BE2C (cell line): ENCODE measurements around a stretch of chr3.

GRCh38 chr3:123676898-123677610 is 92.2 kb upstream of the HACD2 start:
- RRBS, result no CpG with 5 or more reads among the region's 5 CpGs

DNA sequence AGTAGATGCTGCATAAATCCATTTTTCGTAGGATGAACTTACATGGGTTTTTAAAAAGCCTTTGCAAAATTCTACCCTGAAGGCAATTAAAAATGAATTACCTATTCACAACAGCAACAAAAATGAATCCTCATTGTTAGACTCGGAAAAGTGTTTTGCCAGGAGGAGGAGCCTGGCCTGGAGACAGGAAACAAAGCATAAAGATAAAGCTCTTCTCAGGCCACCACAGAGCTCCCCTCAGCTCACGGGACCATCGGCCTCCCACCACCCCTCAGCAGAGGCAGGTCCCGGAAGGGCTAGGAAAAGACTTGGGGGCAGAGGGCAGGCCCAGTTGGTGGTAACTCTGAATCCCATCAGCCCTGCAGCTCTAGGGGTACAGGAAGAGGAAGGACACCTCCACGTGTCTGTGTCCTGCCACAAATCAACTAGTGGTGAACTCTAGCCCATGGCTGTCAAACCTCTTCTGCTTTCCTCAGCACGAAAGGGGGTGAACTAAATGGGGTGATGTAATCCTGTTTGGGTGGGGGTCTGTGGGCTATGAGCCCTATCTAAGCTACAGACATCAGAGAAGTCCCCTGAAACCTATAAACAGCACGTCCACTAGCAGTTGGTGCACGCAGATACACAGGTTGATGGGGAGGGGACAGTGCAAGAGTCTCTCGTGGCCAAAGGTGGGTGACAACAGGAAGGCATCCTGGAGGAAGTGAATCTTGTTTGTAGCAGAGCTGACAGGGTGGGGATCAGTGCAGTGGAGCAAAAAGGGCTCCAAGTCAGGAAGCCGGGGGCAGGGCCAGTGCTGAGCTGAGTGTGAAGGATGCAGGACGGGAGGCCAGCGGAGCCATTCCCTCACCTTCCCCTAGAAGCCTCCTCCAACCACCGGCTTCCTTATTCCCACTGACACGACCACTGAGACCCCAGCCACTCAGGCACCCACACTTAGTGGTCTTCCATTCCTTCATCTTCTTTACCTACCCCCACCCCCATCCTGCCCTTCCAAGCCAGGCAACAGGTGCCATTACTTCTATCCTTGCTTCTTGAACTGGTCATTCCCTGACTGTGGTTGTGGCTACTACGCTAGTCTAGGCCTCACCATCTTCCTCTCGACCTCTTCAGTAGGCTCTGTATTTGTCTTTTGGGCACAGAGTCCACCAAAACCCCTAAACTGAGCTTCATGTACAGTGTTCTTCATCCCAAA is 111.2 kb upstream of the HACD2 start:
- RRBS, result 93% methylated on average over 2 of the region's 17 CpGs

- RRBS, result no CpG with 5 or more reads among the region's 5 CpGs
These were observed 105.2 kb downstream of the MYLK start for GRCh38 chr3:123779028-123779334.

GRCh38 chr3:123950779-123951278 is 10.2 kb downstream of the CCDC14 start:
- RRBS, result no CpG with 5 or more reads among the region's 3 CpGs

GRCh38 chr3:123955840-123956400 is 5.1 kb downstream of the CCDC14 start:
- RRBS, result no CpG with 5 or more reads among the region's 2 CpGs

- RRBS, result no CpG with 5 or more reads among the region's 6 CpGs
These were observed 8.3 kb downstream of the KALRN start for GRCh38 chr3:124041339-124041914.

- RRBS, result no CpG with 5 or more reads among the region's 3 CpGs
These were observed 237.7 kb upstream of the UMPS start for GRCh38 chr3:124492583-124492995.

- RRBS, result no CpG with 5 or more reads among the region's 2 CpGs
These were observed 132.4 kb upstream of the UMPS start for GRCh38 chr3:124597860-124598299.

DNA sequence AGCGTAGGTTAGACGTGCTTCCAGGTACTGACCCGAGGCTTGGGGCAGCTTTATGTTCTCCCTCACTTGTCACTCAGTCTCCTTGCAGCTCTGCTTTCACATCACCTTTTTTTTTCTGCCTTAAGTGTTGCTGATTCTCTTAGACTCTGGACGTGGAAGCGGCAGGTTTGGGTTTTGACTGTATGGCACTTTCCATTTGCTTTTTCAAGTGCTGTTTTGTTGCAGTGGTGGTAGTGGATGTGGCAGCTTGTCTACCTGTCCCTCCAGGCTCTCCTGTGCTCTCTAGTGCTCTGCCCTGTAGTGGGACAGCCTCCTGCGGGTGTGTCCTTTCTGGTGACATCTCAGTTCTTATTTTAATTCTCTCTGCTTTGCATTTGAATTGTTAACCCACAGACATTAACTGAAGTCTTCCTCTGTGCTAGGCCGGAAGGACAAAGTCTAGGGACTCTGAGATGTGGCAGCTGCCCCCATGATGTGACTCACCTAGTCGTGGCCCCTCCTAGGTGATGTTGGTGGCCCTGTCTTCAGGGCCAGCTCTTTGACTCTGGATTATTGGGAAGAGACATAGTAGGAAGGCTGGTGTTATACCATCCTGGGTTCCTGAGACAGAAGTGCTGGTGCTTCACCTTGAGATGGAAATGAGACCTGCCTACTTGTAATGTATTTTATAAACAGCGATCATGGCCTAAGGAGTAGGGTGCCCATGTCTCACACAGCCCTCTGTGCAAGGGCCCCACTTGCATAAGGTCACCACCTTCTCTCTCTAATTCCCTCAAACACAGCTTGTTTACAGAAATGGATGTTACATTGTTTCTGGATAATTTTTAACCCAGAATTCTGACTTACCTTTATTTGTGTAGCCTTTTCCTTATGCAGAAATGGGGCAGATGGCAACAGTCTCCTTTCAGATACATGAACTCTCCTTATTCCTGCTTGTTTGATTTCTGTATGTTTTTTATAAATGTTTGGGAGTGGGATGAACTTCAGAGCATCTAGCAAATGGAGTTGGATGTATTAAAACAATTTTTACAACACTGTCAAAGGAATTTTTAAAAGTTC is 95.3 kb upstream of the UMPS start:
- RRBS, result no CpG with 5 or more reads among the region's 9 CpGs

- RRBS, result no CpG with 5 or more reads among the region's 2 CpGs
These were observed 30.1 kb upstream of the UMPS start for GRCh38 chr3:124700113-124700520.

- RRBS, result 93% methylated on average over 4 of the region's 26 CpGs
These were observed 66.3 kb downstream of the UMPS start for GRCh38 chr3:124796308-124797098.

GRCh38 chr3:124821194-124821803 is 65.9 kb downstream of the ITGB5 start:
- RRBS, result no CpG with 5 or more reads among the region's 10 CpGs

- RRBS, result no CpG with 5 or more reads among the region's 8 CpGs
These were observed 45.7 kb downstream of the ITGB5 start for GRCh38 chr3:124841306-124841941.

DNA sequence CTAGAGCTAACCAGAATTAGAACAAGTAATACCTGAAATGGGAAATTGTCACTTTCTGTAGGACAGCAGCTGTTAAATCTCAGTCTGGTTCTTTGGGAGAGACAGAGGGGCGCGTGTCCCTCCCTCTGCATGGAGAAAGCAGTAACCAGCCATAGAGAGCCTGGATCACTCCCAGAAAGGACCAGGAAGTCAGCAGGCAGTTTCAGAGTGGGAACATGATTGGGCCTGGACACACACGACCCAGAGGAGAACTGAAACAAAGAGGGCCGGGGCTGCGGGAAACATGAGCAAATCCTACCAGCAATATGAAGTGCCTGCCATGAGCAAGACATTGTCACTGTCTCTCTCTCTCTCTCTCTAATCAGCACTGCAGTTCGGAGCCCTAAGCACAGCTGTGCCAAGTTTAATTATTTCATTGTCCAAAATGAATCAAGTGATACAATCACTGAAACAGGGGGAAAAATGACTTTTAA is 17.7 kb downstream of the MUC13 start:
- RRBS, result no CpG with 5 or more reads among the region's 6 CpGs

DNA sequence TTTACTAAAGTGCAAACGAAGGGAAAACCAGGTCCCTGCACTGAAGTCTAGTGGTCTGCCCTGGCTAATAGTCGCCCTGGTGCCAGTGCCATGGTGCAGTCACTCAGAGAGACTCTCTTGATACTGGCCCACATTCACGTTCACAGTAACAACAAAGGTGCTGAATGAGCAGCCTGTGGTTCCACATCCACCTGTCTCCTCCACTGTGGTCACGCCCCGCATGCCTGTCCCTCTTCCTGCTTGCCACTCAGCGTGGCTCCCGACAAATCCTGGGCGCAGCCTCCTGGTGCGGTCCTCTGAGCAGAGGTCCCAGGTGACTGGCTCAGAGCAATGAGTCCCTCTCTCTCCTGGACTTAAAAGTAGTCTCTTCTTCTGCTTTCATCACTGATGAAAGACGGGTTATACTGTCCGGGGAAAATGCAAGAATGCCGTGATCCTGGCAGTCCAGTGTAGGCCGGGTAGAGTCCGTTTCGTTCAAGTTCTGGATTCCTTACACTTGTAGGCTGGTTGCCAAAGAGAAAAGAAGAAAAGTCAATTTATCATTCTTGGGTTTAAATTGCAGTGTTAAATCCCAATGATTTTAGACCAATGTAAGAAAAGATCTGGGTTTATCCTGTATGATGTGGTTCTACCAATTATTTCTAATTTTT is 35.9 kb upstream of the MUC13 start:
- RRBS, result 95% methylated on average over 3 of the region's 15 CpGs

- RRBS, result no CpG with 5 or more reads among the region's 6 CpGs
These were observed 31.0 kb downstream of the HEG1 start for GRCh38 chr3:125024785-125025155.

GRCh38 chr3:125095123-125096087 is 39.6 kb upstream of the HEG1 start:
- RRBS, result no CpG with 5 or more reads among the region's 6 CpGs

DNA sequence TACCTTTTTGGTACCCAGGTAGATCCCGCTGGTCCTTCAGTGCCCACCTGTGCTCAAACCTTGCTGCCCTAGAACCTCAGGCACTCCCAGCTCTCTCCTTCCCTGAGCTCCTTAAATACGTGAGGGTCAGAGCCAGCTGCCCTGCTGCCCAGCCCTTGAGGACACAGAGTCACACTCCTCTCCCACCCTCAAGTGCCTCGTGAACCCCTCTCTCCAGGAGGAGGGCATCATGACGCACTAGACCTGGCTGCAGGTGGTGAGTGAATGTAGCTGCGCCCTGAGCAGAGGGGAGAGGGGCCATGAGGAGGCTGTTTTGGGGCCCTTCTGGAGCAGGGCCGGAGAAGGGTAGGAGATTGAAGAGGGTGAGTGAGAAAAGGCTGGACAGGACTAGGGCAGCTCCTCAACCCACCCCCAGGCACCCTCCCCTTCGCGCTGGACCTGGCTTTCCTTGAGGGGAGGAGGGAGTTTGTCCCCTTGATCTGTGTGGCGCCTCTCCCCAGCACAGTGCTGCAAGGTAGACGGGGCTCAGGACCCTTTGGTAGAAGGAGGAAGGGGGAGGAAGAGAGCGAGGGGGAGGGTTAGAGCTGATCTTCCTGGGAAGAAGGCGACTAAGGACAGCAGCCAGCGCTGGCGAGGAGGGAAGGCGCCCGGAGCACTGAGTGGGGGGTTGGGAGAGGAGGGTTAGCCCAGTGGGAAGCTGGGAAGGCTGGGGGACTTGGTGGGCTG is 837 bp downstream of the SLC12A8 start:
- RRBS, result 11% methylated on average over 1 of the region's 16 CpGs

DNA sequence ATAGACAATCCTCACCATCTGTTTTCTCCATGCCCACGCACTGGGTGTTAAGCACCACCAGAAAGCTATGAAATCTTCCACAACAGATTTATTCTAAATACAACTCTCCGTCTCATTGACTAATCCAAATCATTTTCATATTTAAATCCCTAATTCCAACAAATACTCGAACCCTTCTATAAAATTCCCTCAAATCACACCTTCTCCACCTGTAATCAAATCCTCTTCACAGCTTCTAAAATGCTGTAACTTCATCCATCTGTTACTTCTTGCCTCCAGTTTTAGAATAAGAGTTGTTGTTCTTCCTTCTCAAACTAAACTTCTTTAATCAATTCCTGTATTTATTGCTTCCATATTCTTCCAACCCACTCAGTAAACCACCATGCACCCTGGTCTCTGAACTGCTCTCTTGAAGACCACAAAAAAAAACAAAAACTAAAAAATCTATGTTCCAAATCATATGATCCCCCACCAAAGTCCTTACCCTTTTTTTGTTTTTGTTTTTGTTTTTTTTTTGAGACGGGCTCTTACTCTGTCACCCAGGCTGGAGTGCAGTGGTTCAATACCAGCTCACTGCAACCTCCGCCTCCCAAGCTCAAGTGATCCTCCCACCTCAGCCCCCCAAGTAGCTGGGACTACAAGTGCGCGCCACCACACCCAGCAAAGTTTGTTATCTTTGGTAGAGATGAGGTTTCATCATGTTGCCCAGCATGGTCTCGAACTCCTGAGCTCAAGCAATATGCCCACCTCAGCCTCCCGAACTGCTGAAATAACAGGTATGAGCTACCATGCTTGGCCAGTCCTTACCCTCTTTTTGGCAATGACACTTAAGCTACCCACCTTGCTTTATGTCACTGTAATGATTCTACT is 12.8 kb downstream of the ZNF148 start:
- RRBS, result no CpG with 5 or more reads among the region's 9 CpGs

- RRBS, result no CpG with 5 or more reads among the region's 9 CpGs
These were observed 49.1 kb upstream of the OSBPL11 start for GRCh38 chr3:125644157-125644958.